Vermiform appendix (tissue), 1 donor: ENCODE measurements around the genes STOML2, SIT1, NPR2 and OR2S2.

DNA sequence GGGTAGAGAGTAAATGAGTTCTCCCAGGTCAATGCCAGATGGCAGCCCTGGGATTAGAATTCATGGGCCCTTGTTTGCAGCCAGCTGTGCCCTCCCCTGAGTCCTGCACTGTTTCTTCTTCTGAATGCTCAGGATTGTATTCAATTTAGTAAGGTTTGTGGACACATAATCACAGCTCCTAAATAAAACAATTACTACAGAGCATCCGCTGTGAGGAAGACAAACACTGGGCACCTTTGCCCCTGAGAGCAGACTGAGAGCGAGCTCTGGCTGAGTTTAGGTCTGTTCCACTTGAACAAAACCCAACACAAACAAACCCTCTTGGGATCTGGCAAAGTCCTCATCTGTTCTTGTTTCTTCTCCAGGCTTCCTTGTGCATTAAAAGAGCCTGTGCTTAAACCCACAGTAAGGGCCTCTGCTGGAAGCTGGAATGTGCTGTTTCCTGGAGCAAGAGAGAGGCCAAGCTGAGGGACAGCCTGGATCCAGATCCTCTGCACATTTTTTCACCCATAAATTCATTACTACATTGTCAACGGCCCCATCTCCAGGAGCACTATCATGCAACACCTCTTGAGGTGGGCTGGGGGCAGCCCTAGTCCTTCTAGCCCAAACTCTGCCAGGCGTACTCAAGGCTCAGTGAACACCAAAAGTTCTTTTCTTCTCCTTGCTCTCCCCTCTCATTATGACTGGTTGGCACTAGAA, 29.8 kb downstream of the FAM219A start:
- PRO-cap: no peak

GRCh38 chr9:34592966-34593385, 3.5 kb upstream of the CNTFR start:
- PRO-cap: no peak

- PRO-cap: no peak
These were observed 2.9 kb downstream of the IL11RA start for GRCh38 chr9:34654740-34655402.

- PRO-cap: no peak
These were observed 625 bp upstream of the CCL27 start for GRCh38 chr9:34662940-34663623.

GRCh38 chr9:35103012-35103930, at the start of gene STOML2:
Gene STOML2, minus strand, starts transcription at chr9:35103131.
- PRO-cap: bidirectional peak, plus-strand start at chr9:35103297, minus-strand start at chr9:35103123

DNA sequence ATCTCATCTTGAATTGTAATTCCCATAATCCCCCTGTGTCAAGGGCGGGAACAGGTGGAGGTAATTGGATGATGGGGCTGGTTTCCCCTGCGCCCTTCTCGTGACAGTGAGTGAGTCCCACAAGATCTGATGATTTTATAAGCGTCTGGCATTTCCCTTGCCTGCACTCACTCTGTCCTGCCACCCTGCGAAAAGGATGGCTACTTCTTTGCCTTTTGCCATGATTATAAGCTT, 902 bp upstream of the RUSC2 start:
- PRO-cap: no peak

DNA sequence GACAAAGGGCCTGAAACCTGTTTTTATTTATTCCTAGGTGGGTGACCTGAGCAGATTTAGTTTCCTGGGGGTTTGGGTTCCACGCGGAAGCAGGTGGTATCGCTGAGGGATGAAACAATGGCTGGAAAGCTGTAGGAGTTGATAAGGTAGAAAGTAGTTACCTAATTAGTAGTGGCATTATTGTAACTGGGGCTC, 1.1 kb downstream of the RUSC2 start:
- PRO-cap: no peak

- PRO-cap: no peak
These were observed 27.2 kb downstream of the RUSC2 start for GRCh38 chr9:35517037-35517632.

DNA sequence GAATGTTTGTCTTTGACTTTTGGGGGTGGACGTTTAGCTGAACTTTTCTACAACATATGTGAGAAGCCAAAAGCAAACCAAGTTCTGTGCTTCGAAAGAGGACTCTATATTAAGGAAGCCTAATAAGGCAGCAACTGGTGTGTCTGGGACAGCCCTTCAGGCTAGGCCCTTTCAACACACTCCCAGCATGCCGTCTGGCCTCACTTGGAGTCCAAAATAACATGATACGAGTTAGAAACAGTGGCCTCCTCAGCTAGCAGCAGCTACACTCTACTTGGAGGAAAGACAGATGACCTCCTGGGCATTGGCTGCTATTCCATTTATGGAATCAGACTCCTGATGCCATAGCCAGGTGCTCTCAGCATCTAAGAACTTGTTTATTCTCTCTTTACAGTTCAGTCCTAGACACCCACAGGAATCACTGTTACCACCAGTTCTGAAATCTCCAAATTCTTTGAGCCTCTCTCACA, 31.7 kb downstream of the RUSC2 start:
- PRO-cap: no peak

DNA sequence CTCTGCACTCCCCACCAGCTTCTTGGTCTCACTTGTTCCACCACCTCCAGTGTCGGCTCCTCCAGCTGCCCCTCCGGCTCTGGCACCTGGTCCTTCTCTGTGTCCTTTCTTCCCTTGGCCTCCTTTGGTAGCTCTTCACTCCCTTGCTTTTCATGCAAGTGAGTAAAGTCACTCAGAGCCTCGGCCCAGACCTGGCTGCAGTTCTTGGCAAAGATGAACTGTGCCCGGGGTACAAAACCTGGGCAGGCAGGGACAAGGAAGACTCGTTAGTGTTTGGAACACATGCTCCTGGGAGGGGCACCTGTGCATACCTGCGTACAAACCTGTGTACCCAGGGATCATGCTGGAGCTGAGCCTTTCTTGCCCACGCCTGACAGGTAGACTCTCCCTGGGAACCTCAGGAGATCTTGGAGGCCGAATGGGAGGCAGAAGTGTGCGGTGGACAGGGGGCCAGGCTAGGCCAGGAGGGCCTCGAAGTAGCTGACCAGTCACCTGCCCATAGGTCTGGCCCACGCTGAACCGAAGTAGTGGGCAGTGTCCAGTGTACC, 761 bp downstream of the FAM166B start:
- PRO-cap: no peak

- PRO-cap: no peak
These were observed 1.6 kb upstream of the TESK1 start for GRCh38 chr9:35603485-35603916.

DNA sequence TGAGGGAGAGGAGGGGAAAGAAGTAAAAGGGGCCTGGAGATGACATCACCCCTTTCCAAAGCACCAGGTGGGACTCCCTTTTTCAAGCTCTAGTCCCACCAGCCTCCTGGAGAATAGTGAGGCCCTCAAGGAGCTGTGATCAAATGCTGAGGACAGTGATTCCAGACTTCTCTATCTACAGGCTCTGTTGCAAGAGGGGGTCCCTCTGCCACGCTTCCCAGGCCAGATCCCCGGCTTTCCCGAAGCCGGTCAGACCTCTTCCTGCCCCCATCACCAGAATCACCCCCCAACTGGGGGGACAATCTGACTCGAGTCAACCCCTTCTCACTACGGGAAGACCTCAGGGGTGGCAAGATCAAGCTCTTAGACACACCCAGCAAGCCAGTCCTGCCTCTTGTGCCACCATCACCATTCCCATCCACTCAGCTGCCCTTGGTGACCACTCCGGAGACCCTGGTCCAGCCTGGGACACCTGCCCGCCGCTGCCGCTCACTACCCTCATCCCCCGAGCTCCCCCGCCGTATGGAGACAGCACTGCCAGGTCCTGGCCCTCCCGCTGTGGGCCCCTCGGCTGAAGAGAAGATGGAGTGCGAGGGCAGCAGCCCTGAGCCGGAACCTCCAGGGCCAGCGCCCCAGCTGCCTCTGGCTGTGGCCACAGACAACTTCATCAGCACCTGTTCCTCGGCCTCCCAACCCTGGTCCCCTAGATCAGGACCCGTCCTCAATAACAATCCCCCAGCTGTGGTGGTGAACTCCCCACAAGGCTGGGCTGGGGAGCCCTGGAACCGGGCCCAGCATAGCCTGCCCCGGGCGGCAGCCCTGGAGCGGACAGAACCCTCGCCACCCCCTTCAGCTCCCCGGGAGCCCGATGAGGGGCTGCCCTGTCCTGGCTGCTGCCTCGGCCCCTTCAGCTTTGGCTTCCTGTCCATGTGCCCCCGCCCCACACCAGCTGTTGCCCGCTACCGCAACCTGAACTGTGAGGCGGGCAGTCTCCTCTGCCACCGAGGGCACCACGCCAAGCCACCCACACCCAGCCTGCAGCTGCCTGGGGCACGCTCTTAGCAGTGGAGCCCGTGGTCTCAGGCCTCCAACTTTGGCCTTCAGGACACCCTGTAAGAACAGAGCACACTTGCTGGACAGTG, 4.0 kb downstream of the TESK1 start:
- PRO-cap: no peak

GRCh38 chr9:35650467-35651450, at the start of gene SIT1:
Gene SIT1, minus strand, starts transcription at chr9:35650931.
- PRO-cap: unidirectional peak, minus-strand start at chr9:35650928

DNA sequence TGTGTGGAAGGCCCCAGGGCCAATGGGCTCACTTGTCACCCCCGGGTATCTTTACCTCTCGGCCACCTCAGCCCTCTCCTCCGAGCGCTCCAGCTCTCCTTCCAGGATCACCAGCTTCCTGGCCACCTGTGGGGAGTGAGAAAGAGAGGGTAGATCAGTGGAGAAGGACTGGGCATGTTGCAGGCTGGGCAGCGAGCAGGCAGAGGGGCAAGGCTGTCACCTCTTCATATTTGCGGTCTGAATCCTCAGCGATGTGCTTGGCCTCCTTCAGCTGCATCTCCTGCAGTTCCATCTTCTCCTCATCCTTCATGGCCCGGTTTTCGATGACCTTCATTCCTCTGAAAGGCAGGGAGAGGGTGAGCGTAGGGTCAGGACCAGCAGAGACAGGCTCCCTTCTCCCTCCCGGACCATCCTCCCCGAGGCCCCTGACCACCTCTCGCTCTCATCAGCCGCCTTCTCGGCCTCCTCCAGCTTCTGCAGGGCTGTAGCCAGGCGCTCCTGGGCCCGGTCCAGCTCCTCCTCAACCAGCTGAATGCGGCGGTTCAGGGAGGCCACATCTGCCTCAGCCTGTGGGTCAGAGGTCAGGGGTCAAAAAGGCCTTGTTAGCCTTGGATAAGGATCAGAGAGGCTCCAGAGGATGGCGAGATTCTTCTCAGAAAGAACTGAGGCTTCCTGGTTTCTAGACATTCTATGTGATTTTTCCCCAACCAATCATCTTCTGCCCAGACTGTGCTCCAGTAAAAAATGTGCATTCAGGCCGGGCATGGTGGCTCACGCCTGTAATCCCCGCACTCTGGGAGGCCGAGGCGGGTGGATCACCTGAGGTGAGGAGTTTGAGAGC, 4.3 kb downstream of the TPM2 start:
- PRO-cap: no peak

- PRO-cap: no peak
These were observed 10.1 kb downstream of the TLN1 start for GRCh38 chr9:35721898-35722297.

DNA sequence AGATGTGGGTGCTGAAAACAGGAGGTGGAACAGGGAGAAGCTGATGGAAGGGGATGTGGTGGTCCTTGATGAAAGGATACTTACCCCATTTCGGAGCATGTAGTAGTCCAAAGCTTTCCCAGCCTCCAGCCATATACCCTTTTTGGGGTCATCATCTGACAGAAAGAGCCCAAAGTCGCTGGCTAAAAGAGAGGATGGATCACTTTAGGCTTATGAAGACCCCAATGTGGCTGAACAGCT, 6.9 kb downstream of the TLN1 start:
- PRO-cap: no peak

DNA sequence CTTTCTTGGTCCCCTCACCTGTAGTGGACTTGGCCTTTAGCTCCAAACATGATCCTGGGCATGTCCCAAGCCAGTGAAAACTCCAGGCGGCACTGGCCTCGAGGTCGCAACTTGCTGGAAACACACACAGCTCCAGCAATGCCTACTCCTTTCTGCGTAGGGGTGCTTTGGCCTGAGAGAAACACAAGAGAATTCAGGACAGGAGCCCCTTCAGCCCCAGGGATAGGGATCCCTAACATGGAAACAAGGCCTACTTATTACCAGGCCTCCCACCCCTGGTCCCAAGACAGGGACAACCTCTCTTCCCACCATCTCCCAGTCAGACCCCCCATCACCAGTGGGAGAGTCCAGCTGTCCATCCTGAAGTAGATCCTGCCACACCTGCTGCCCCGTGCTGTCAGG, 7.7 kb downstream of the CREB3 start:
- PRO-cap: no peak

DNA sequence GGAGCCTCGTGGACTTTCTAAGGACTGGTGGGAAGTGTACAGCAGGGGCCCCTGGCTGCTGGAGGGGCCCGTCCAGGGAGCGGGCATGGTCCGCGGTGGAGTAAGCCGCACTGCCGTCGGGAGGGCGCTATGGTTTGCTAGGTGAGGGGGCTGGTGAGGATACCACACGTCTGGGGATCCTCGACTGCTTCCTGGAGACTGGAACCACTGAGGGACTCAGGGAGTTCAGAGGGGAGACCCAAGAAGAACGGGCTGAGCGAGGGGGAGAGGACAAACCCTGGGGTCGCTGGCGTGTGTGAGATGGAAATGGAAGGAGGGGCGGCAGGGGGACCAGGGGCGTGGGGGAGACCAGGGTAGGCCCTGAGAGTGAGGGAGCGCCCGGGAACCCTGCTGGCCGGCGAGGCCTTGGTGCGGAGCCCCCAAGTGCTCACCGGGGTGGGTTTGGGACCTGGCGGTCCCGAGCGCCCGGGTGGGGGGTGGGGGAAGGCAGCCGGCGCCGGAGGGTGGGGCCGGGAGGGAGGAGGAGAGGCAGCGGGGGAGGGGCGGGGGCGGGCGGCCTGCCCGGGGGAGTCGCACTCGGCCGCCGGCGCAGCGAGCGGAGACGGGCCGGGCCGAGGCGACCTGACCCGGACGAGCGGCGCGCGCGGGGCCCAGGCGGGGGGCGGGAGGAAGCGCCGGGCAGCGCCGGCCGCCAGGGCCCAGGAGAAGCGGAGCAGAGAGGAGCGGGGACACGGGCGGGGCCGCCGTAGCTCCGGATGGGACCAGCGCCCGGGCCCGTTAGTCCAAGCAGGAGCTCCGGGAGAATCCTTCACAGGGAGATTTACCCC, at the start of gene NPR2:
Gene NPR2, plus strand, starts transcription at position 566 of the 827 bp plus-strand sequence.
- PRO-cap: bidirectional peak, plus-strand start at position 653 of the sequence, minus-strand start at position 635 of the sequence

- PRO-cap: no peak
These were observed 6.6 kb downstream of the SPAAR start for GRCh38 chr9:35915642-35916499.

- PRO-cap: no peak
These were observed at the start of gene OR2S2 for GRCh38 chr9:35958089-35958464. Gene OR2S2, minus strand, starts transcription at chr9:35958154.